NCI-H460 (cell line): ENCODE results near the gene TEKTIP1.

DNA sequence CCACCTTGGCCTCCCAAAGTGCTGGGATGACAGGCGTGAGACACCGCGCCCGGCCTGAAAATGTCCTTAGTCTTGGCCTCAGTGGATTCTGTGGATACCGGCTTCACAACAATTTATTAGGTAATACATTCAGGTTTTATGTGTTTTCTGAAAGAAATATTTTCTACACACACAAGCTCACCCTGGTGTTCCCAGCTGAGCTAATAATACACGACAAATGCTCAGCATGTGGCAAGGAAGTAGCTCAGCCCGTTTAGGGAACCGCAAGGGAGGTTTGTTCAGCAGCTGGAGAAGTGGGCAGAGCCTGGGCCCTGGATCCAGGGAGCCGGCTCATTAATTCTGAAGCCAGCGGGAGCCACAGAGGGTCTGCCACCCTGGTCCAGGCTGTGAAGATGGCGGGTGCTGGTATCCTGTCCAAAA lies 3.0 kb upstream of the GNA15 start:
RAMPAGE:
- cytosol, long total RNA, result no peak
- long total RNA, result no peak
- nucleus, long total RNA, result no peak

DNA sequence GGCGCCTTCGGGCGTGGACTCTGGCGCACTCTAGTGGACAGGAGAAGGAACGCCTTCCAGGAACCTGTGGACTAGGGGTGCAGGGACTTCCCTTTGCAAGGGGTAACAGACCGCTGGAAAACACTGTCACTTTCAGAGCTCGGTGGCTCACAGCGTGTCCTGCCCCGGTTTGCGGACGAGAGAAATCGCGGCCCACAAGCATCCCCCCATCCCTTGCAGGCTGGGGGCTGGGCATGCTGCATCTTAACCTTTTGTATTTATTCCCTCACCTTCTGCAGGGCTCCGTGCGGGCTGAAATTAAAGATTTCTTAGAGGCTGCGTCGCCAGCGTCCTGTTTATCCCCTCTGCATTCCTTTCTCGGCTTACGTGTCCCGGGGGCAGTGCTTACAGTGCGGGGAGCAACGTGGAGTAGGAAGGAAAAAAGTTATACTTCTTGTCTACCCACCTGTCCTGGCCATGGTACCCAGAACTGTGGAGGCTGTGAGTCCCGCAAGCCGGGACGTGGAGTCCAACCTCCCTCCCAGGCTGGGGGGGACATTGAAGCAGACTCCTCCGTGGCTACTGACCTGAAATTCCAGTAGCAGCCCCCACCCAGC lies 15.0 kb upstream of the S1PR4 start:
RAMPAGE:
- cytosol, long total RNA, result no peak
- long total RNA, result no peak
- nucleus, long total RNA, result no peak

GRCh38 chr19:3180706-3181218 lies 2.2 kb downstream of the S1PR4 start:
RAMPAGE:
- cytosol, long total RNA, result no peak
- long total RNA, result no peak
- nucleus, long total RNA, result no peak

DNA sequence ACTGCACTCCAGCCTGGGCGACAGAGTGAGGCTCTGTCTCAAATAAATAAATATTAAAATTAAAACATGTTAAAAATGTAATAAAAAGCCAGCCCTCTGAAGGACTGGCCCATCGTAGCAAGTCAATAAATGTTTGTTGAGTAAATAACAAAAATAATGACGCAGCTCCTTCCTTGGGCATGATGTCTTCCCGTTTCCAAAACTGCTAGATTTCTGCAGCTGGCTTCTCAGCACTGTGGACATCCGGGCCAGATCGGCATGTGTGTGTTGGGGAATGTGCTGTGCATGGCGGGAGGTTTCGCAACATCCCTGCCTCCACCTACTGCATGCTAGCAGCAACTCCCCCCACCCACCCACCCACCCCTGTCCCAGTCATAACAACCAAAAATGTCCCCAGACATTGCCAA lies 22.9 kb upstream of the NFIC start:
RAMPAGE:
- cytosol, long total RNA, result no peak
- long total RNA, result no peak
- nucleus, long total RNA, result no peak

RAMPAGE:
- cytosol, long total RNA, result no peak
- long total RNA, result no peak
- nucleus, long total RNA, result no peak
Measured at GRCh38 chr19:3346653-3347408, 19.6 kb upstream of the NFIC start.

RAMPAGE:
- cytosol, long total RNA, result no peak
- long total RNA, result no peak
- nucleus, long total RNA, result no peak
Measured at GRCh38 chr19:3358336-3358893, 8.0 kb upstream of the NFIC start.

DNA sequence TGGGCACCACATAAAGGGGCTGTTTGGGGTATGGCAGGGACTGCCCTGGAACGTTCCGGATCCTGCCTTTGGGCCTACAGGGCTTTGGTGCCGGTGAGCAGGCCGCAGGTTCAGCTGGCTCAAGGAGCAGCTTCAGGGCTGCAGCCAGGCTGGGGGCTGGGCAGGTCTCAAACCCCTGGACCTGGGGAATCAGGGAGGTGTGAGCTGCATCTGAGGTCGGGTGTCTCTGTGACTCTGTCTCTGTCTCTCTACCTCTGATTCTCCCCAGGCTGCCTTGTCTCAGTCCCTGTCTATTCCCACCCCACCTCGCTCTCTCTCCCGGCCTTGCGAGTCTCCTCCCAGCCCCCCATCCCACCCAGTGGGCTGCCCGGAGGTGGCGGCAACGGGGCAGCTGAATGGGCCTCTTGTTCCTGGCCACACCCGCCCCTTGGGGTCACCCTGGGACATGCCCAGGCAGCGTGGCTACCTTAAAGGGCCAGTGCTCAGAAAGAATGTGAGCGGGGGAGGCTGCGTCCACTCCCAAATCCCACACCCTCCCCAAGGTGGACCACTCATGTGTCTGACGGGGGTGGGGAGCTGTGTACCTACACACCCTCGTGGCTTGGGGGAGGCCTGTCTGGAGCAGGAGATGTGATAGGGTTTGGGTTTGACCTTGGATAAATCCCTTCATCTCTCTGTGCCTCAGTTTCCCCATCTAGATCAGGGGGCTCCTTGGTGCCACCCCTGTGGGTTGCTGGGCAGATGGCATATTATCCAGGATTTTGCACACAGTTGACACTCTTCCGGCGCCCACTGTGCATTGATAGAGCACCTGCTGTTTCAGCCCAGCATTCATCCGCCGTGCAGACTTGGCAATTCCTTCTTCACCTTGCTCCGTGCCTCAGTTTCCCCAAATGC lies 31.2 kb downstream of the NFIC start:
RAMPAGE:
- cytosol, long total RNA, result no peak
- long total RNA, result no peak
- nucleus, long total RNA, result no peak

DNA sequence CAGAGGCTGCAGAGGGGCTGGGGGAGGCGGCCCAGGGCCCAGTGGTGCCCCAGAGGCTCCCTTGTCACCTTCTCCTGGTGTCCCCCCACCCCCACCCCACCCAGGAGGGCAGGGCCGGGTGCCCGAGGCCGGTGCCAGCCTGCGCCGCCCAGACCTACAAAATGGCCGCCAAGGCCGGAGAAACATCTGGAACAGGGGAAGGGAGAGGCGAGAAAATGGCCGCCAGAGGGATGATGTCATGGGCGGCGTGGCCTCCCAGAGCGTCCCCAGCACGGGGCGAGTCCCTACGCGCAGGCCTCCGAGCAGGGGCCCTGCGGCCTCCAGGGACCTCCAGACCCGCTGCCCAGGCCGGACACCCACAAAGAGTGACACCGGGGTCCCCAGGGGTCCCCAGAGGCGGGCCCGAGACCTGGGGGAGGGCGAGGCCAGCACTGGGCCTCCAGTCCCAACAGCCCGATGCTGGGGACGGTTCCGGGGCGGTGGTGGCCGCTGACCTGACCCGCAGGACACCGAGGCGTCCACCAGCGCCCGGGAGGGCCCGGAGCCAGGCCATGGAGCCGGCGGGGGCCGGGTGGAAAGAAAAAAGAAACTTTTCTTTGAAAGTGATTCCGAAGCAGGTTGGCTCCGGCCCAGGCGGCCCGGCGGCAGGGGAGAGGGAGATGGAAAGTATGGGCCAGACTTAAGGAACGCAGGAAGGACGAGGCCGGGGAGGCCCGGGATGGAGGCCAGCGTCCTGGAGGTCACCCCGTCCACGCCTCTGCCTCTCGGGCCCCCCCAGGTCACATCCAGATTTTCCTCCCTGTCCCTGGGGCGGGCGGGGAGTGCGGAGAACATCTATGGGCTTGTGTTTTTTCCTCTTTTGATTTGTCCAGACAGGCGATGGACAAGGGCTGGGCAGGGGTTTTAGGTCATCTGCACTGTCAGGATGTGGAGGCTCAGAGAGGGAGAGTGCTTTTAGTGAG lies 38.4 kb downstream of the NFIC start:
RAMPAGE:
- cytosol, long total RNA, result no peak
- long total RNA, result no peak
- nucleus, long total RNA, result no peak

GRCh38 chr19:3413174-3413785 lies 46.9 kb downstream of the NFIC start:
RAMPAGE:
- cytosol, long total RNA, result no peak
- long total RNA, result no peak
- nucleus, long total RNA, result no peak

GRCh38 chr19:3434692-3435691 lies 45.3 kb downstream of the SMIM24 start:
RAMPAGE:
- cytosol, long total RNA, result no peak
- long total RNA, result no peak
- nucleus, long total RNA, result no peak

DNA sequence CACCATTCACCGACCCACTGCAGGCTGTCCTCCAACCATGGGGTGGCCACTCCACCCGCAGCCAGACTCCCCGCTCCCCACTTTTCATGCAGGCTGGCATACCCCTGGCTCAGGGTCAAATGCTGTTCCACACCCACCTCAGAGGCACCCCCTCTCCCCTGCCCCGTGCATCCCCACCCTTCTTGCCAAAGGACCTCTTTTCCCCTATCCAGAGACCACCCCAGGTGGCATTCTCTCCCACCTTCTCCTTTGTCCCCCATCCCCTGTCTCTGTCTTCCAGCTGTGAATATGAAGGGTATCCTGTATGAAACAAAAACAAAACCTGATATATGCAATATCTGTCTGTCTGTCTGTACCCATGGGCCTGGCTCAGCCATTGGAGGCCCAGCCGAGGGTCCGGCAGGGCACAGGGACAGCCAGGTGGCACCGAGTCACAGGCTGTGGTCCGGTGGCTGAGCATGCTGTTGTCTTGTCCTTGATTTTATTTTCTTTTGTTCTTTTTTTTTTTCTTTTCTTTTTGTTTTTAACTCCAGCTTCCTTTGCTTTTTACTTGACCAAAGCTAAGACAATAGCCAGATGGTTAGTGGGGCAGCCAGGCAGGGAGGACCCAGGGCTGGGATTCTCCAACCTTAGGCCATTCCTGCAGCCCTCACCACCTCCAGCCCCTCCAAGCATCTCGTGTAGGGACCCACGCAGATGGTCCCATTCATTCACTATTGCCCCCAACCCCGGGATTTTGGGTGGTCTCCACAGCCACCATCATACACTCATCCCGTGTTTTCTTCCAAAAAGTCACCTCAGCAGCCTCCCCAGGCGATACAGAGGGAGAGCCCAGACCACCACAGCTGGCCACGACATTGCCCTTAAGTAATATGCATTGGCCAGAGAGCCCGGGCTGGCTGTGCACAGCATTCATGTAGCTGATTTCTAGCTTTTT lies 14.3 kb downstream of the SMIM24 start:
RAMPAGE:
- cytosol, long total RNA, result no peak
- long total RNA, result no peak
- nucleus, long total RNA, result no peak

DNA sequence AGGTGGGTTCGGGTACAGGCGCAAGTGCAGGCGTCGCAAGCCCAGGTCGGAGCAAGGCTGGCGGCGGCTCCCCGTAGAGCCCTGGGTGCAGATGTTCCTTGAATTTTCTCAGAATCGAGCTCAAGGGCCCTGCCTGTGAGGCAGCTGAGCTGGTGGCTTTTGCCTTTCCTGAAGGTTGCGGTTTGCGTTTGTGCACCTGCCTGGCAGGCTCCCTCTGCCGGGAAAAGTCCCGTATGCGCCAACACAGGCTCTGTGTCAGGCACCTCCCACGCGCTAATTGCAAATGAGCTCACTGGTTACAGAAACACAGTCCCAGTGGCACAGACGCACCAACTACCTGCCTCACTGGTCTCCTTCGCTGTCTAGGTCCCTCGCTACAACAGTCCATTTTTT lies 5.9 kb downstream of the DOHH start:
RAMPAGE:
- cytosol, long total RNA, result no peak
- long total RNA, result no peak
- nucleus, long total RNA, result no peak

GRCh38 chr19:3537776-3538379 lies 1.1 kb upstream of the TEKTIP1 start:
RAMPAGE:
- cytosol, long total RNA, result no peak
- long total RNA, result no peak
- nucleus, long total RNA, result no peak

GRCh38 chr19:3538912-3539284 lies at the start of gene TEKTIP1:
Gene TEKTIP1, plus strand, starts transcription at chr19:3539174.
RAMPAGE:
- cytosol, long total RNA, result no peak
- long total RNA, result no peak
- nucleus, long total RNA, result no peak

DNA sequence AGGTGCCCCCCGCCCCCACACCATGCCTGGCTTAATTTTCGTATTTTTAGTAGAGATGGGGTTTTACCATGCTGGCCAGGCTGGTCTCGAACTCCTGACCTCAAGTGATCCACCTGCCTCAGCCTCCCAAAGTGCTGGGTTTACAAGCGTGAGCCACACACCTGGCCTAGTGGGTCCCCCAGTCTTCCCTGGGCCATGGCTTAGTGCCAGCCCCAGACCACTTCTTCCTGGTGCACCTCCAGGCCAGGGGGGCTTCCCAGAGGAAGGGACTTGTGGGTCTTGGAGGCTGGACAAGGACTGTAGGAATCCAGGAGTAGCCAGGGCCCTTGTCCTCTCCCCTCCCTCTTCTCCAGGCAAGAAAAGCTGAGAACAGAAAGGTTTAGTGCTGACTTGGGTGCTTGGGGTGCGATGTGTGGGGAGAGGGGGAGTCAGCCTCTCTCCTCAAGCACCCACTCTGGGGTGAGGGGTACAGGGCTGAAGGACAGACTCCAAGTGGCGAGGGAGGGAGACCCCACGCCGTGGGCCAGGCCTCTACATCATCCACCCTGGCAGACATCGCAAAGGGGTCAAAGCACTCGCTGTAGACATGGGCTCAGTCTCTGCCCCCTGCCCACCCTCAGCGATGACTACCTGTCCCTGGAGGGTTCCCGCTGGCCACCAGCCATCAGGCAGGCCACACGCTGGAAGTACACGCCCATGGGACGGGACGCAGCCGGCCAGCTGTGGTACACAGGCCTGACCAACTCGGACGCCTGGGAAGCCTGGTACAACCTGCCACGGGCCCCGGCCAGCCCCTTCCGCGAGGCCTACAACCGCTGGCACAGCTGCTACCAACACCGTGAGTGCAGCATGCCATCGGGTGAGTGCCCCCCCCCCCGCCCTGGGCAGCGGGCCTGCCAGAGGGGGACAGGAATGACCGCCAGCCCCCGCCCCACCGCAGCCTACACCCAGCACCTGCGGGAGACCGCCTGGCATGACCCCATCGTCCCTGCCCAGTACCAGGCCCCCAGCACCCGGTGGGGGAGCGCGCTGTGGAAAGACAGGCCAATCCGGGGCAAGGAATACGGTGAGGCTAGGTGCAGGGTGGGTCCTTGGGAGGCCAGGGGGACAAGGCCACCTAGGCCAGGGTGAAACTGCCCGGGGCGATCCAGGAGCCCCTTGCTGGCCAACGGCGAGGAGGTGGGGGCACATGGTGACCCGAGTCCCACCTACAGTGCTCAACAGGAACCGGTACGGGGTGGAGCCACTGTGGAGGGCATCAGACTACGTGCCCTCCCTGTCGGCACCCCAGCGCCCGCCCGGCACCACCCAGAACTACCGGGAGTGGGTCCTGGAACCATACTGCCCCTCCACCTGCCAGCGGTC lies 4.1 kb downstream of the TEKTIP1 start:
RAMPAGE:
- cytosol, long total RNA, result no peak
- long total RNA, result no peak
- nucleus, long total RNA, result no peak

GRCh38 chr19:3612849-3613301 lies 6.2 kb upstream of the TBXA2R start:
RAMPAGE:
- cytosol, long total RNA, result no peak
- long total RNA, result no peak
- nucleus, long total RNA, result no peak

DNA sequence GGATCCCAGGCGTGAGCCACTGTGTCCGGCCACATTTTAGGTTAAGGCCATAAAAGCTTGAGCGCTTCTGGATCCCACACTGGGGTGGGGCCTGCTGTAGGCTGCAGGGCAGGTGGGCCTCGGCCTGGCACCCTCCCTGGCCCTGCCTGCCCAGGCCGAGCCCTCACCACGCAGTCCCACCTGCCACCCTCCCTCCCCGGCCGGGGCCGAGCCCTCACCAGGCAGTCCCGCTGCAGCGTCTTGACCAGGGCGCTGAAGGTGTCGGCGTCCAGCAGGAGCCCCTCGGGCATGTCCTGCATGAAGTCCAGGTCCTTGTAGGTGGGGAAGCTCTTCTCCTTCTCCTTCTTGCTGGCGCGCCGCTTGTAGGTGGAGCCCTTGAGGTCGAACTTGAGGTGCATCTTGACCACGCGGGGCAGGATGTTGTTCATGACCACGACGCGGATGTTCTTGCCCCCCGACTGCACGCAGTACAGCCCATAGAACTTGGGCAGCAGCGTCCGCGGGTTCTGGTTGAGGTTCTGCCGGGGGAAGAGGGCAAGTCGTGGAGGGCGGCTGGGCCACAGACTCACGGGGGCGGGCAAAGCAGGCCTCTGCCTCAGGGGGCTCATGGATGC lies 26.6 kb upstream of the CACTIN start:
RAMPAGE:
- cytosol, long total RNA, result no peak
- long total RNA, result no peak
- nucleus, long total RNA, result no peak

DNA sequence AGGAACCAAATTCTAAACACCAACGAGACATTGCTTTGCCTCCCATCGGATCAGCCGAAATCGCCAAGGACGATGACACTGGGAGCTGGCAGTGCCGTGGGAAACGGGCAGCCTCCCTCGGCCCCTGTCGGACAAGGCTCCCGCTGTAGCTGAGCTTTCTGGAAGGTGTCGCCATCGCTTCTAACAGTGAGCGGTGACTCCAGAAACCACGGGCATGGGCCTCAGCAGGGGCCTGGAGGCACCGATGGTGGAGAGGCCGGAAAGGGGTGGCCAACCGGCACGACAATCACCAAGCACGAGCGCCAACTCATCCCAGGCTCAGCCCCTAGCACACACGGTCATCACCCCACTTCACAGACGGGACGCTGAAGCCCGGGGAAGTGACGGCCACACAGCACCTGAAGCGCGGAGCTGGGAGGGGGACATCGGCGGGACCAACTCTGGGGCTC lies 2.3 kb downstream of the PIP5K1C start:
RAMPAGE:
- cytosol, long total RNA, result no peak
- long total RNA, result no peak
- nucleus, long total RNA, result no peak

DNA sequence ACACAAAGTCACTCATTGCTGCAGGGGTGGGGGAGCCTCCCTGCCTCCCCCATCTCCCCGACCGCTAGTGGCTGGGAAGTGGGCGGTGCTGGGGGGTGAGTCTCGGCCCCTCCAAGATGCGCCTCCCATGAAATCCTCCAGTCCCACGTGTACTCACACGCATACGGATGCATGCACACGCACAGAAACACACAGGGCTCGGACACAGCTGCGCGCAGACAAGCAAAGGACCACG lies 808 bp downstream of the MATK start:
RAMPAGE:
- cytosol, long total RNA, result no peak
- long total RNA, result no peak
- nucleus, long total RNA, result no peak

DNA sequence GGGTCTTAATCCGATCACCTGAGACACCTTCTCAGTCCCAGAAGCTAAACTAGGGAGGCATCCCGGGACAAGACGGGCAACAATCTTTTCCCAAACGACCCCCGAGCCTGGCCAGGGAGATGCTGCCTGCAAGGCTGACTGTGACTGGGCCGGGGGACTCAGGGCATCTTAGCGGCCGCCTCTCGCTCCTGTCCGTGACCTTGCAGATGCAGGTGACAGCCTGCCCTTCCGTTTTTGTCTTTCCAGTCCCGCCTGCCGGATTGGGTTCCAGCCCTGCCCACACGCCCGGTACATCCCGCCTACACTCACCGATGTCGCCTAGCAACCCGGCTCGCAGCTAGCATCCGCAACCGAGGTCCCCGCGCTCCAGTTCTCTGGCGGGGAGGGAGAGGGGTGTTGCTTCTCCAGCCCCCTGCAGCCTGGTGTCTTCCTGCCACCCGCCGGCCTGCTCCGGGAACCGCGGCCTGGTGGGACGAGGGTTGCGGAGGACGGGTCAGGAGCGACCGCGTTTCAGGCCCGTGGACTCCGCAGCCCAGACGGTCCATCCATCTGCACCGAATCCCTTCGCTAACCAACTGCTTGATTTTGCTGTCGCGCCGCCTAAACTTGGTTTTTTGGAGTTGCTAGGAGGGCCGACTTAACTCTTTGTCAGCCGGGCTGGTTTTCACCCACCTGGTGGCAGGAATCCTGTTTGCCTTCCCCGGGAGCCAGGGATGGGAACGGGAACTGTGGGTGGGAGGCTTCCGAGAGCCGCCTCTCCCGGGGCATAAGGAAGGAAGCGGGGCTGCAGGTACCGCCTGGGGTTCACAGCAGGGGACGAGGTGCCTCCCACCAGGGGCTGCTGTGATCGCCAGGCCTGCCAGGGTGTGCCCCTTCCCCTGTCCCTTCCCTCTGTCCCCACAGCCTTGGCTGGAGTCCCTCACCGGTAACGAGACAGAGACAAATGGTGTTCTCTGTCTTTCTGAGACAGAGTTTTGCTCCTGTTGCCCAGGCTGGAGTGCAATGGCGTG lies 15.3 kb upstream of the MATK start:
RAMPAGE:
- cytosol, long total RNA, result no peak
- long total RNA, result no peak
- nucleus, long total RNA, result no peak